Measurements from ENCODE around the genes TIFA, PRSS12 and SEC24D.

- PRO-cap, result no peak
Observed at GRCh38 chr4:108171830-108172870, 3.4 kb upstream of the LEF1 start.

DNA sequence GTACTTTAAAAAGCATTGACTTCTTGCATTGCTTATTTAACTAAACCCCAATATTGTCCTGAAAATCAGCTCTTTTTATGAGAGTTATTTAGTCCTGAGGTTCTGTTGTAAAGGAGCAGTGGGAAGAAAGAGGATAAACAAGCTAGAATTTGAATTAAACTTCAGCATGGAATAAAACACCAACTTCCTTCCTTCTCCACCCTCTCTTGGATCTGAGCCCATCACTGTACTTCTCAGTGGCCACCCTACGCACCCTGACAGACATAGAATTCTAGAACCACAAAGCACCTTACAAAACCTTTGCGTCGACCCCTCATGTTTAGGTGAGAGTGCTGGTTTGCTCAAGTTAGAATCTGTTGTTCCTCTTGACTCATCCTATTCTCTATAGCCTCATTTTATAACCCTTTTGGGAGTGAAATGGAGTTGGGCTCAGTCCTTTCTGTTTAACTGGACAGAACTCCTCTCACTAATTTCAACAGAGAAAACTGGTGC lies 84.6 kb upstream of the RPL34 start:
- PRO-cap, result no peak

- PRO-cap, result no peak
Observed at GRCh38 chr4:109718473-109718807, 11.4 kb downstream of the PLA2G12A start.

DNA sequence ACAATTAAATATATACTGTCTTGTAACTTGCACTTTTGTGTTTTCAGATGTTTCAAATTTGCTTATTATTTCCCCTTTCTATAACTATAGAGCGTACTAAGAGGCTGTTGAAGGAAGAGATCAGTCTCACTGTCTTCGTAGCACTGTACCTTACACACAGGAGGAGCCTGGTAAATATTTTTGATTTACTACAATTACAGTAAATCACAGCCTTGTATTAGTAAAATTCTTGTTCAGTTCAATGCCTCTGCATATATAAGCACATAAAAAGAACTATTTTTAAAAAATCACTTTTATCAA lies 395 bp downstream of the CFI start:
- PRO-cap, result no peak

DNA sequence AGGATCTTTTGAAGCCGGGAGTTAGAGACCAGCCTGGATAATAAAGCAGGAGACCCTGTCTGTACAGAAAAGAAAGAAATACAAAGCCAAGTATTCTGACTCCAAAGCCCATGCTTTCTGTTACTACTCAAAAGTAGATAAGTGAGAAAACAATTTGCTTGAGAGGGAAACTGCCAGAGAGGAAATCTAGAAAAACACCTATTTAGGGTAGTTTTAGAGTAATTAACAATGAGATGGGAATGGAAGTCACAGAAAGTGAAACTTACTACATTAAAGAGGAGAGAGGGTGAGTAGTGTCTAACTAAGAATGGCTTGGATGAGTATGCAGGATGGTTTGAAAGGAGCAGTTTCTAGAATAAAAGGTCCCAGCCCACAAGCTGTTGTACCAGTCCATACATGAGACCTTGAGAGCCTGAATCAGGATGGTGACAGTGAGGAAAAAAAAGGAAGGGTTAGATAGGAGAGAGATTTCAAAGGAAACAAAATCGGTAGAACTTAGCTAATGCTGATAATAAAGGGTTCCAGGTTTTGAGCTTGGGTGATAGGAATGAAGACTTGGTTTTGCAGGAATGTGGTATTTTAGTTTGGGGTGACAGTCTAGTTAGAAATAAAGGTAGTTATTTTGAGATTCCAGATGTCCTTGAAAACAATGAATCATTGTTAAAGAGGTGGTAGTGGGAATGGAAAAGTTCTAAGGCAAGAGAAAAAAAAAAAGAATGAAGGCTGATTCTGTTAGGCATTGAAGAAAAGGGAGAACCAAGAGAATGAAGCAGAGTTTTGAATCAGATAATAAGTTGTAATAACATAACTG lies 1.4 kb downstream of the GAR1 start:
- PRO-cap, result no peak

DNA sequence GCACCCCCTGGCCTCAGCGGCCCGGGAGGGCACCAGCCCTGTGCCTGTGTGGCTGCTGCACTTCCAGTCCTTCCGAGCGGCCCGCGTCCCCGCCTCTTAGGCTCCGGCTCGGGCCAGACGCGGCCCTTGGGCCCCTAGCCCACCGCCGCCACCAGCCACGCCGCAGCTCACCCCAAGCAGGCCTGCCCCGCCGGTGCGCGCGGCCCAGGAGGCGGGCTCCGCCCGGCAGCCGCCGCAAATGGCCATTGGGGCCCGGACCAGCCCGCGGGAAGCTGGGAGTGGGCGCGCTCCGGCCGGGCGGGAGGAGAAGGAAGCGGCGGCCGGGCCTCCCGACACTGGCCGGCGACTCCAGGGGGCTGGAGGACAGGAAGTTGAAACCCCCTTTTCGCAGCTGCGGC lies 1.8 kb downstream of the ELOVL6 start:
- PRO-cap, result bidirectional peak, plus-strand start at position 60 of the sequence, minus-strand start outside the sequence; bidirectional peak, plus-strand start at position 245 of the sequence, minus-strand start at position 184 of the sequence

- PRO-cap, result no peak
Observed at GRCh38 chr4:110479879-110480541, 4.1 kb downstream of the ENPEP start.

DNA sequence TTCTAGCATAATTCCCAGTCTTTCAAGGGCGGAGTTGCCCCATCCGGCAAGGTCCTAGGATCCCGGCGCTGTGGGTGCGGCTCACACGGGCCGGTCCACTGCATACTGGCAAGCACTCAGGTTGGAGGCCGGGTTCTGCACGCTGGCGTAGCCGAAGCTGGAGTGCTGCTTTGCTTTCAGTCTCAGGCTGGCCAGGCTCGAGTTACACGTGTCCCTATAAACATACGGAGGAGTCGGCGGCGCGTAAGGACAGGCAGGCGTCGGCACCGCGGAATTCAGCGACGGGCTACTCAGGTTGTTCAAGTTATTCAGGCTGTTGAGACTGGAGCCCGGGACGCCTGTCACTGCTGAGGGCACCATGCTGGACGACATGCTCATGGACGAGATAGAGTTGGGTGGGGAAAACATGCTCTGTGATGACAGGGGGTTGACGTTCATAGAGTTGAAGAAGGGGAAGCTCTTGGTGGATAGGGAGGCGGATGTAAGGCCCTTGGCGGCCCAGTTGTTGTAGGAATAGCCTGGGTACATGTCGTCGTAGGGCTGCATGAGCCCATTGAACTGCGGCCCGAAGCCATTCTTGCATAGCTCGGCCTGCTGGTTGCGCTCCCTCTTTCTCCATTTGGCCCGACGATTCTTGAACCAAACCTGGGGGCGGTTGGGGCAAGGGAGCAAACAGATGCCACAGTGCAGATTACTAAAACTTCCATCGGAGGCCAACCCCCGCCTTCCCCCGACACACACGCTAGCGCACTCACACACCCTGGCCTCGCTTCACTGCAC lies 4.6 kb downstream of the PITX2 start:
- PRO-cap, result no peak

DNA sequence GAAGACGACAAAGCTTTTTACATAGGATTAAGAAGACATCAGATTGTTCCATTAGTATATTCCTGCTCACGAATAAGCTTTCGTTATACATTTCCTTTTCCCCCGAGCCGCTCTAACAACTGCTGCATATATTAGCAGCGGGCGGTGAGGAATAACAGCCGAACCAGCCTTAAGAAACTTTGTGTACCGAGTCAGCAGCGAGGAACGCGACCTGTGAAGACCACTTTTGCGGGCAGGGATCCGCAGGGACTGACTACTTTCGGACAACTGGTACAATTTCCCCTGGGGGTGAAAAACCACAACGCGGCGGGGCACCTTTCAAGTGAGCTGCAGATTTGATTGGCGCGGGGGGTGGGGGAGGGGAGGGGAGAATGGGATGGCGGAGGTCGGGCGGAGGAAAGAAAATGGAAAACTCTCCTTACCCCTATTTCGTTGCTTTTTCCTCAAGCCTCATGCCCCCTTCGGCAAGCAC lies 5.8 kb upstream of the PITX2 start:
- PRO-cap, result no peak

DNA sequence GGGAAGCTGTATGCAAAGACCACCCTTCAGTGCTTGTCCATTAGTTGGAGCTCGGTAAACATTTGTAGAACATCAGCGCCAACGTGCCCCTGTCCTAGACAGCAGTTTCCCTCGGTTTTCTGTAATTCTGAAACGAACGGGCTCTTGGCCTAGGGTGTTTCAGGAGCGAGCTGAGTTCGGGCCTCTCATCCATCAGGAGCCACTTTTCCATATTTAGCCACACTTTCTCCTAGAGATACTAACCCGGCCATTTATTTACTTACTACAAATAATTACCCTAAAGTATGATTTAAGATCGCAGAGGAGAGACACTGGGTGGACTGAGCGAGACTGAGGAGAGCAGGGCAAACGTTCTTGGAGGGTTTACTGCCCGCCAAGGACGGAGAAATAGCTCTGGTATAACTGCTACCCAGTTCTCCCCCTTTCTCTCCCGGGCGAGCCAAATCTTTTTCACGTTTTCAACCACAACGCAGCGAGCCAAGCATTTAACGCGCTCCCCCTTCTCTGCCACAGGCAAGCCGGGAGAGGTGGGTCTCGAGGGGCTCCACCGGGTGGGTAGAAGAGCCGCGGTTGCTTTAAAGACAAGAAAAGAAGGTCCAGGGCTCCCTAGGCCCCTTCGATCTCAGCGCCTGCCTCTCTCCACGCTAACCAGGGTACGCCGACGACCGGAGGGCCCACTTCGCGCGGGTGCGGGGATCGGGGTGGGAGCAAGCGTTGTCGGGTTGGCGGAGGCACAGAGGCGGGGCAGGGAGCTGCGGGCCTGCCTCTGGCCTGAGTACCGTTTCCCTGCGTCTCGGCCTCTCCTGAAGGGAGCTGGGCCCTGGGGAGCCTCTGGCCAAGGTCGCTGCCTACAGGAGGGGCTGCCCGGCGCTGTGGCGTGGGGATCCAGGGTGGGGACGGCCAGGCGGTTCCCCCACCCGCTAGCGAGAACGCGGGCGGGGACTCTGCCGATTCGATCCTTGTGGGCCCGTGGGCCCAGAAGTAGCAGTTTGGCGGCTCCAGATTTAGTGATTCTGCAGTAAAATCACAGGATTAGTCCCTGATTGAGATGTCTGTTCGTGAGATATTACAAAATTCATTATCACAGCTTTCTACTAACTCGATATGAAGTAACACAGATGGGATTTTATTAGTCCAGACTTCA lies 10.9 kb upstream of the PITX2 start:
- PRO-cap, result no peak

- PRO-cap, result bidirectional peak, plus-strand start at chr4:112286037, minus-strand start at chr4:112285842
Observed at GRCh38 chr4:112285352-112286254, at the start of gene TIFA. TSS of gene TIFA (minus strand) at chr4:112285904.

DNA sequence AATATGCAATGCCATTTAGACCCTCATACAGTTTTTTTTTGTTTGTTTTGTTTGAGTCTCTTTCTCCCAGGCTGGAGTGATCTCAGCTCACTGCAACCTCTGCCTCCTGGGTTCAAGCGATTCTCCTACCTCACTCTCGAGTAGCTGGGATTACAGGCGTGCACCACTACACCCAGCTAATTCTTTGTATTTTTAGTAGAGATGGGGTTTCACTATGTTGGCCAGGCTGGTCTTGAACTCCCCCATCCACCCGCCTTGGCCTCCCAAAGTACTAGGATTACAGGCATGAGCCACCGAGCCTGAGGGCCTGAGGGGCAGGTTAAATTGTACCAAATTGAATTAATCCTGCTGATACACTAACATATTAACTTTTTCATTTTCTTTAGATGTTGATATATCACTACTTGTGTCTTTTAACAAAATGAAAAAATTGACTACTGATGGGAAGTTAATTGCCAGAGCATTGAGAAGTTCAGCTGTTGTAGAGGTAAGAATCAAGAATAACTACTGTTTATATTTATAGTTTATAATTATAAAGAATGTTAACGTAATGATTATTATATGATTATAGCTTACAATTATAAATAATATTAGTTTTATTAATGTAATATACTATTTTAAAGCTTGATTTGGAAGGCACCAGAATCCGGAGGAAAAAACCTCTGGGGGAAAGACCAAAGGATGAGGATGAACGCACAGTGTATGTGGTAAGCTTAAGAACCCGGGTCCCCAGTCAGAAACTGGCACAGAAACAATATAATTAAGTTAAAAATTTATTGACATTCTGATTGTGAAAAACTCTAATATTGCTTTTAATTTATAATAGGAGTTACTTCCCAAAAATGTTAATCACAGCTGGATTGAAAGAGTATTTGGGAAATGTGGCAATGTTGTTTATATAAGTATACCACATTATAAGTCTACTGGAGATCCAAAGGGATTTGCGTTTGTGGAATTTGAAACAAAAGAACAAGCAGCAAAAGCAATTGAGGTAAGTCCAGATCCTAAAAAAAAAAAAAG lies 9.3 kb downstream of the LARP7 start:
- PRO-cap, result no peak

DNA sequence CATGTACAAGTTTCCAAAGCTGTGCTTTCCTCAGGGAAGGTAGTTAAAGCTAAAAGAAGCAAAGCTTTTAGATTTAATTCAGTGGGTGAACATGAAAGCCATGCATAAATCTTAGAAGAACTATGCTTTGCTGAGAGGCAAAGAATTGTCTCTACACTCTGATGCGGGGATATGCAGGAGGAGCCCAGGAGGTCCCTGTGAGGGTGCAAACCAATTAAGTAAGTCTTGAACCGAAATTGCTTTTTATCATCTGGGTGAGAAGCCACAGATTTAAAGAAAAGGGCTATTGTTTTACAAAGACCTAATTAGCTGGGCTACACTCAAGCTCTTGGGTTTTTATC lies 188.6 kb upstream of the ANK2 start:
- PRO-cap, result no peak

DNA sequence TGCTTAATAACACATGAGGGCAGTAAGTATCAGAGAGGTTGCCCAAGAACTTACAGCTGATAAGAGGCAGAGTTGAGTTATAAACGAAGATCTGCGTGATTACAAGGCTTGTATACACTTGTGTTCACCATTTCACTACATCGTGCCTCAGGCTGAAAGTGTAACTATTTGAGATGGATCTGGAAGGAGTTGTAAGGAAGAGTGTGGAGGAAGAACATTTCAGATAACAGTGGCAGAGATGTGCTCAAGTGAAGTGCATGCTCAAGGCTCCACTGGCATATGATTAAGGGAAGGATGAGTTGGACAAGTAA lies 68.6 kb upstream of the ANK2 start:
- PRO-cap, result no peak

- PRO-cap, result no peak
Observed at GRCh38 chr4:113052484-113053401, 3.3 kb downstream of the ANK2 start.

- PRO-cap, result bidirectional peak, plus-strand start at chr4:113761278, minus-strand start at chr4:113761176
Observed at GRCh38 chr4:113760815-113761653, 504 bp downstream of the CAMK2D start.

GRCh38 chr4:113959115-113959781 lies 20.2 kb downstream of the ARSJ start:
- PRO-cap, result no peak

GRCh38 chr4:118351825-118352625 lies 778 bp downstream of the PRSS12 start:
- PRO-cap, result bidirectional peak, plus-strand start at chr4:118351956, minus-strand start at chr4:118351904; bidirectional peak, plus-strand start at chr4:118352505, minus-strand start at chr4:118352349

GRCh38 chr4:118352626-118353322 lies at the start of gene PRSS12:
TSS of gene PRSS12 (minus strand) at chr4:118353003.
- PRO-cap, result bidirectional peak, plus-strand start at chr4:118352979, minus-strand start at chr4:118352992

DNA sequence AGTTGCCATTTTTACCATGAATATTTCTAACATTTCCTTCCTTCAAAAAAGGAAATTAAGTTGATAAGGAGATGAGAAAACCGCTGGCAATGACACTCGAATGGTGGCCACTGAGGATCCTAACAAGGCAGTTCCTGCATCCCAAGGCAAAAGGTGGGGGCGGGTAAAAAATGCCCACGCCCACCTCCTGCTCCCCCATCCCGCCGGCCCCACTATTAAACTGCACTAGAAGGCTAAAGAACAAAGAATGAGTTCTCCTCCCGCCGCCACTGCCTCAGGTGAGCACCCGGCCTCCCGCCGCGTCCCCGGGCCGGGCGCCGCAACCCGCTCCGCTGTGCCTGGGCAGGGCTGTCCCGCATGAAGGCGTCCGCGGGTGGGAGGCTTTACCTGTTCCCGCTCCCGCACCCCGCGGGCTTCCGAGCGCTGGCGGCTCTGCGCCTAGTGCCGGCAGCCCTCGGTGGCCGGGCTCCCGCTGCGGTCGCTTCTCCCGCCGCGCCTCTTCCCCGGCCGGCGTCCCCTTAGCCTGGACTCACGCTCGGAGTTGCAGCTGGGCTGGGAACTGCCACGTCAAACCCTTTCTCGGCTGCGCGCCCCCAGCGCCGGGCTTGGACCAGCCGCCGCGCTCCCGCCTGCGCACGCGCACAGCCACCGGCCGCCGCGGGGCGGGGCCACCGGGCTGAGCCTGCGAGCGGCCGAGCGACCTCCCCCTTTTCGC lies at the start of gene SEC24D:
SEC24D (minus strand) TSS at position 573 of the 715 bp plus-strand sequence.
- PRO-cap, result bidirectional peak, plus-strand start at position 685 of the sequence, minus-strand start at position 543 of the sequence

All from mucosa of descending colon (tissue), 1 donor.